Metanephros (tissue), 2 donors: ENCODE measurements around the gene DMXL1.

DNA sequence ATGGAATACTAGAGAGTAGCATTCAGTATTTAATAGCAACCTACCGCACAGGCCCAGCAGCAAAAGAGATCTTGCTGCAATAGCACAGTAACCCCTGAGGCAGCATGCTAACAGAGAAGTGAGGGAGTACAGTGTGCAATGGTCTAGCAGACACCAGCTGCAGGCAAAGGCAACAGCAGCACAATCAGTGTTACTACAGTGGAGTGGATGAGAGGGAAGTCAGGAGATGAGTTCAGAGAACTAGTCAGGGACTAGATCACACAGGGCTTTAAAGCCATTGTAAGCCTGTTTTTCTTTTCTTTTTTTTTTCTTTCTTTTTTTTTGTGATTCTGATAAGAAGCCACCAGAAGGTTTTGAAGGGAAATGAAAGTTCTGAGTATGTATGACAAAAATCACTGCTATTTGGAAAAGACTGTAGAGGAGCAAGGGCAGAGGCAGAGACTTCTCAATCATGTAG is 2.7 kb downstream of the TICAM2 start:
- RAMPAGE, long total RNA = no peak

GRCh38 chr5:115602631-115602985 is 329 bp upstream of the TICAM2 start:
- RAMPAGE, long total RNA = no peak

DNA sequence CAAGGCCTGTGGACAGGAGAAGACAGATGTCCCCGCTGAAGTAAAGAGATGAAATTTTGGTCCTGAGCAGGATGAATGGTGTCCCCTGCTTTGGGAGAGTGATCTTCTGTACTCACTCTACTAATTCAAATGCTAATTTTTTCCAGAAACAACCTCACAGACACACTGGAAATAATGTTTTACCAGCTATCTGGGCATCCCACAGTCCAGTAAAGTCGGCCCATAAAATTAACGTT is 69.0 kb upstream of the TMED7 start:
- RAMPAGE, long total RNA = no peak

DNA sequence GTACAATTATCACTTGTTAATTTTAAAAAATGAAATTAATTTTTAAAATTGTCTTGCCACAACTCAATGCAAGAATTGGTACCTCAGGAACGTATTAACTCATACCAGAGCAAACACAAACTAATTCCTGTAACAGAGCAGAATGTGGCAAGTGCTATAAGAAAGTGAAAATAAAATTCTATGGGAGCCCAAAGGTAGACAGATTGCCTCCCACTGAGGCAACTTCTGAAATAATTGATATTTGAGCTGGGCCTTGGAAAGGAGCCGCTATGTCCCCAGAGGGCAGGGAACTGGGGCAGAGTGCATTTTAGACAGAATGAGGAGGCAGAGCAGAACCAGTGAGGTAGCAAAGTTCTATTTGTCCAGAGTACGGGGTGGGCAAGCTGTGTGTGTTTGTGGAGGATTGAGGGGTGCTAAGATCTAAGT is 19.9 kb downstream of the CDO1 start:
- RAMPAGE, long total RNA = no peak

- RAMPAGE, long total RNA = no peak
Observed at GRCh38 chr5:115842409-115842861, 700 bp downstream of the AP3S1 start.

GRCh38 chr5:116166984-116167597 is 82.3 kb downstream of the COMMD10 start:
- RAMPAGE, long total RNA = no peak

GRCh38 chr5:116168336-116168911 is 83.6 kb downstream of the COMMD10 start:
- RAMPAGE, long total RNA = no peak

DNA sequence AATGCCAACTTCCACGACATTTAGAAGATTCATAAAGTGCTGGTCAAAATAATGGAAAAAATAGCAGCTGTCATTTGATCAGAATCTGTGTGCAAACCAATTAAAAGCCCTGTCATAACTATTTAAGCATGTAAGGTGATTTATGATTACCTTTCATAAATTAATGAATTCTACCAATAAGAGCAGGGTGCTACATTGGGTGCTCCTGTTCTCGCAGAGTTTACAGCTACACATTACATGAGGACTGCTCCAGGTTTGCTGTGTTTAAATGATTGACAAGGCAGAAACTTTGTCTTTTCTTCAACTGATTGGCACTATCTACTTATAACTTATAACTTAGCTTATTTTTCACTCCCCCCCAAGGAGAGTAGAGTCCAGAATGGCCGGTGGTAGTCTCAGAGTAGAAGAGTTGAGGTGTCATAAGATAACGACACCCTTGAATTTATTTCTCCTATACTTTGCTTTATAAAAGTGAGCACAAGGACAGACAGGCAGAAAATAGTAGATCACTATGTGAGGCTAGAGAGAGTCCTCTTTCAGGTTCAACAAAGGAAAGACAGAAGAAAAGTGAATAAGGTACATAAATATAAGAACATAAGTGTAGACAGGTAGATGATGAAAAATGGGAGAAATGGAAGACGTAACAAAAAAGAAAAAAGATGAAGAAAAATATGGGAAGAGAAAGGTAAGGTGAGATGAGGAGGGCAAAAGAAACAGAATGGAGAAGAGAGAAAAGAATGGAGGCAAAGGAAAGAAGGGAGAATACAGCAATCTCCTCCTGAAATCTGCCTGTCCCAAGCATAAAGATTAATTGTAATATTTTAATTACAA is 155.0 kb downstream of the COMMD10 start:
- RAMPAGE, long total RNA = no peak

DNA sequence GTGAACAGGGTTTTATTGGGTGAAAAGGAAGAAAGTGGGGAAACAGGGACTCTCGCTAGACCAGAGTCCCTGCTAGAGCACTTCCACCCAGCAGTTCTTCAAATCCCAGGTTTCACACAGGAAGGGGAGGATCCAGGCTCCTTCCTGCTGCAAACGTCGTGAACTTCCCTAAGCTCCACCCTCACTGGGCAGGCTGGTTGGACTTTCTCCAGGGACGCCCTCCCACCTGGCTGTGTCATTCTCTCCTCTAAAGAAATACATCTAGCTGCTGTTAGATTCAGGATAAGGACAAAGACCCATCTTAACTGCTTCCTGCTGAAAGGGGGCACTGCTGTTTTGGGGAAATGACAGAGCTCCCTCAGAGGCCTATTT is 230.7 kb downstream of the SEMA6A start:
- RAMPAGE, long total RNA = no peak

- RAMPAGE, long total RNA = no peak
Observed at GRCh38 chr5:116361138-116361980, 213.3 kb downstream of the SEMA6A start.

GRCh38 chr5:116455155-116455354 is 119.6 kb downstream of the SEMA6A start:
- RAMPAGE, long total RNA = no peak

DNA sequence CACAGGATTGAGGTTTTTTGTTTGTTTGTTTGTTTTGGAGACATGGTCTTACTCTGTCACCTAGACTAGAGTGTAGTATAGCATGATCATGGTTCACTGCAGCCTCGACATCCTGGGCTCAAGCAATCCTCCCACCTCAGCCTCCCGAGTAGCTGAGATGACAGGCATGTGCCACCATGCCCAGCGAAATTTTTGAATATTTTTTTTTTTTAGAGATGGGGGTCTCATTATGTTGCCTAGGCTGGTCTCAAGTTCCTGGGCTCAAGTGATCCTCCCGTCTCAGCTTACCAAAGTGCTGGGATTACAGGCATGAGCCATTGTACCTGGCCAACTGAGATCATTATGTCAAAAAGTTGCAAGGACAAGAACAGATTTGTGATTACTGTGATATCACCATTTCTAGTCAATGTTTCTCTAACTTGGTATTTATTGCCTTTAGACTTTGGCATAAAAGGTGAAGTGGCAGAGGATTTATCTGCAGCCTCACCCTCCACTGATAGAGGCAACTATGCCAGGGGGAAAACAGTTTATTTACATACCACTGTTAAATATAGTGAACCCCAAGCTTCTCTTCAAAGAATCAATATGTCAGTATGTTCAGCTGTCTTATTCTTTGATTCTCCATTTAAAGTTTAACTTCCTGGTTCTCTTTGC is 30.2 kb downstream of the SEMA6A start:
- RAMPAGE, long total RNA = no peak

DNA sequence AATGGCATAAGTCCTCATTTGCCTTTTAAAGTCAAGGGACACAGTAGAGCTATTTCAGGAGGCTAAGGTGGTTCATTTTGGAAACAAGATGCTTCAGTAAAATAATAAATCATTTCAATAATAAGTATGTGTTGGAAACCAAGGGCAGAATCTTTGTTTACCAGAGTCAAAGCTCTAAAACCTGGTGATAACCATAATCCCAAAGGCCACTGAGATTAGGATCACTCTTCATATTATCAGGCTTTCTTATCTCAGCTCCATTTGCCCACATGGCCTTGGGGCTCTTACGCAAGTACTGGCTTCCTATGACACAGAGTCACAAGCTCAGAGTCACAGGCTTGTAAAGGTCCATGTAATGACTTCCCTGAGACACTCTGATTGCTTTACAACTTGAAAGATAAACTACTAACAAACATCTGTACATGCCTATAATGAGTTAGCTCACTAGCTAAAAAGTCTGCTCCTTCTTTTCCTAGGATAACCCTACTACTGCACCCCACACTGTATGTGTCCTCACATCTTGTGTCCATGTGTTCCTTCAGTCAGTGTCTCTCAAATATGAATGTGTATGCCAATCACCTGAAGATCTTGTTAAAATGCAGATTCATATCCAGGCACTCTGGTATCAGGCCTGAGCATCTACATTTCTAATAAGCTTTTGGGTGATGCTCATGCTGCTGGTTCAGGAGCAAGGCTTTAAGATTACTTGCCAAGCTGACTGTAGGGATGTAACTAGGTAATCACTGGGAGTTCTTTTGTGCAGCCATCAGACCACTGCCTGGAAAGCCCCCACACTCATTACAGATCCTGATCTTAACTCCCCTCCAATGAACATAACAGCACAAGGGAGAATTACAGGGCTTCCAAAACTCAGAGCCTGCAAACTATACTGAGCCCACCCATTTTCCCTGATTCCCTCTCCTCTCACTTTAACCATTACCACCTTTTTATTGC is 28.4 kb downstream of the SEMA6A start:
- RAMPAGE, long total RNA = no peak

DNA sequence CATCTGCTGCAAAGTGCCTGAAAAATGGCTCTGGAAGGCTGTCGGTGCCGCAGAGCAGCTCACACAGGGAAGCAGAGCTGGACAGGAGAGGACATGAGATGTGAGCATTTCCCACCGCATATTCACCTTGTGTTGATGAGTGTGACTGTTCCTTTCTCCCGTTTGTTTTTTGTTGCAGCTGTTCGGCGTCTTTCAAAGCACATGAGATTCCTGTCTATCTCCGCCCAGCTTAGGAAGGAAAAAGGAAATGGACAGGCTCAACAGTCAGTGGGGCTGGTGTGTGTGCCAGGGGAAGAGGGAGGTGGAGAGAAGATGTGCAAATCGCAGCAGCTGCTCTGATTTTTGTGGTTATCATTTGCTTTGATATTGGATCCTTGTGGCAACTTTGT is 165.0 kb upstream of the SEMA6A start:
- RAMPAGE, long total RNA = no peak

DNA sequence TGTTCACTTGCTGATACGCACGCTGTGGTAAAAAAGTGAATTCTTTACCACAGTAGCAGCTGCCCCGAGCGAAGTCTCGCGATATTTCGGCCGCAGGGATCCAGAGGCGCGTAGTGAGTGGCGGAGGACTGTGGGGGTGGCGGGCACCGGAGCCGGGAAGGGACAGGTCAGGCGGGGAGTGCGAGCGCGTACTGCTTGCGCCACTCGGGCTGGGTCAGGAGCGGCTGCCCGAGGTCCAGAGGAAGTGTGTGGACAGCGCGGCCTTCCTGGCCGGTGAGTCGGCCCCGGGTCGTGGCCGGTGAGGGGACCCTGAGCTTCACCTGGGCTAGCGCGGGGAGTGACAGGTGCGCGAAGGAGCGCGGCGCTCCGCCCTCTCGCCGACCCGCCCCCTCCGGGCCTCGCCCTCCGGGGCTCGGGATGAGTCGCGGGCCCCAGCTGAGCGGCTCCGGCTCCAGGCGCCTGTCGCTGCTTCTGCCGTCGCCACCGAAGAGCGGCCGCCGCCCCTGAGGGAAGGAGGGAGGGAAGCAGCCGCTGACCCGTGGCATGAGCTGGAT is at the start of gene DMXL1:
DMXL1 (plus strand) TSS at position 103 of the 554 bp plus-strand sequence.
- RAMPAGE, long total RNA = no peak

DNA sequence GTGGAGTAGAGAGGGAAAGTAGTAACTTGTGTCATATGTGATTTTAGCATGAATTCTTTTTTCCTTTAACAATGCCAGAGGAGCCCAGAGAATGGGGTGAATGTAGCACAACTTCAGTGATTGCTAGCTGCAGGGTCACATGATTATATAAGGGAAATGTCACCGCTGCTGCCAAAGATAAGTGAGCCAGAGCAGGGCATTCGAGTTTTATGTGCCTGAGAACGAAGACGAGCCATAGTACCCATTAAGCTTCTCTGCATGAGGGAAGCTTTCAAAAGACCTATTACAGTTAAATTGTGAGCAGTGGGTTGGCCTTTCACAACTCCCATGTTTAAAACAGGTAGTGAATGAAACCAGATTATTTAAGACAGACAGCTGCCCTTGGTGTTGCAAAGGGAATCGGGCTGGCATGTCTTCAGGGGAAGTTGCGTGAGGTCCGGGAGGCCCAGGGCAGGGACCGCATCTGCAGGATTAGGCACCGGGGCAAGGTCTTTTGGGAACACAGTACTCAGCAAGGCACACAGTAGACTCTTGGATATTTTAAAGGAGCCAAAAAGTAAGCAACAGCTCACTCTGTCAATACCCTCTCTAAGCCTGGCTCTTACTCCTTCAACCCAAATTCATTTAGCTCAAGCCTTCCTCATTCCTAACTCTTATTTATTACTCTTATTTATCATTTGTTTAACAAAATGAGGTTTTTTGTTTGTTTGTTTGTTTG is 82.3 kb upstream of the TNFAIP8 start:
- RAMPAGE, long total RNA = no peak

- RAMPAGE, long total RNA = no peak
Observed at GRCh38 chr5:119332766-119333864, 22.7 kb upstream of the TNFAIP8 start.

- RAMPAGE, long total RNA = no peak
Observed at GRCh38 chr5:119394041-119394616, 38.3 kb downstream of the TNFAIP8 start.

- RAMPAGE, long total RNA = no peak
Observed at GRCh38 chr5:119428395-119428594, 24.0 kb upstream of the HSD17B4 start.

GRCh38 chr5:119779926-119780551 is 150.7 kb downstream of the FAM170A start:
- RAMPAGE, long total RNA = no peak